Kidney (tissue), 2 donors: ENCODE measurements around the gene FBXL4.

DNA sequence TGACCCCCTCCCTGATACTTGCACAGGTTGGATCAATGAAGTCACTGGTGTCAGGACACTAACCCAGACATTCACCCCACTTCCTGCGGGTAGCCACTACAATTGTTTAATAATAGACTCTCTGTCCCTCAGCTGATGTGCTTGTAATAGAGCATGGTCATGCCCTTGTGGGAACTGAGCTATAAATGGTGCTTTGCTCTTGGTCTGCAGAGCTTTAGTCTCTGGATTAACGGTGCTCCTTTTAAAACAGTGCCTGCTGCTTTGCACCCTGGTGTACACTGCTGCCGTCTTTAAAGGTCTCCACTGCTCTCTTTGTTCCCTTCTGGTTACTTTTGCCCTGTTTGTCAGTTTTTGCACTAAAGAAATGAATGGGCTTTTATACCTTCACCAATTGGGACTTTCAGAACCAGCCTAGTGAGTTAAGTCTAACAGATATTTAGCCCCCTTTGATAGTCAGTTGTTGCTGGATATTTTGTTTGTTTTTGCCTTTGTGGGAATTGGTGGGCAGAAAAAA, 127.2 kb downstream of the BACH2 start:
- PRO-cap = no peak
- RRBS = no CpG with 5 or more reads among the region's 3 CpGs

- PRO-cap = no peak
- RRBS = no CpG with 5 or more reads among the region's 3 CpGs
Observed at GRCh38 chr6:90175879-90176258, 120.8 kb downstream of the BACH2 start.

DNA sequence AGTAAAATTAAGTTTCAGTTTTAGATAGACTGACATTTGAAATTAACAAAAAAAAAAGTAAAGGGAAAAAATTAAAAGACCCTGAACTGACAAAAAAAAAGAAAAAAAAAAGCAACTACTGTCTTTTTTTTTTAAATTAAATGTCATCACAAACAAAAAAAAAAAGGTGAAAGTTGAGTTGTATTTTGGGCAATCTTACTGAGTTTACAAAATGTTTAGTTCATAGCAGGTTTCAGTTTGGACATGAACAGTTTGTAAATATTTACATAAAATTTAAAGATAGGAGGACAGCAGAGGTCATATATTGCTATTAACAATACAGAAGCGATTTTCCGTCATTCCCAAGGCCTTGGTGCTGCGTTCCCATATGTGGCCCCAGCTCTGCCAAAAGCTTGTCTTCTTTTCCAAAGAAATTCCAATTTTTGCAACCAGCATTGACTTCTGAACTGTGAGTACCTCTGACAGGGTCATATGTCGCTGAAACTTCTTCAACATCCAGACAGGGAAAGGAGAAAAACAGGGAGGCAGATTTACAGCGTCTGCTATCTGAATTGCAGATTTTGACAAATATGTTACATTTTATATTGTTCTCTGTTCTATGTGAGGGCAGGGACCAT, 5.1 kb downstream of the BACH2 start:
- PRO-cap = no peak
- RRBS = no CpG with 5 or more reads among the region's 5 CpGs

- PRO-cap = no peak
- RRBS = no CpG with 5 or more reads among the region's 6 CpGs
Observed at GRCh38 chr6:90304237-90304784, 7.7 kb upstream of the BACH2 start.

DNA sequence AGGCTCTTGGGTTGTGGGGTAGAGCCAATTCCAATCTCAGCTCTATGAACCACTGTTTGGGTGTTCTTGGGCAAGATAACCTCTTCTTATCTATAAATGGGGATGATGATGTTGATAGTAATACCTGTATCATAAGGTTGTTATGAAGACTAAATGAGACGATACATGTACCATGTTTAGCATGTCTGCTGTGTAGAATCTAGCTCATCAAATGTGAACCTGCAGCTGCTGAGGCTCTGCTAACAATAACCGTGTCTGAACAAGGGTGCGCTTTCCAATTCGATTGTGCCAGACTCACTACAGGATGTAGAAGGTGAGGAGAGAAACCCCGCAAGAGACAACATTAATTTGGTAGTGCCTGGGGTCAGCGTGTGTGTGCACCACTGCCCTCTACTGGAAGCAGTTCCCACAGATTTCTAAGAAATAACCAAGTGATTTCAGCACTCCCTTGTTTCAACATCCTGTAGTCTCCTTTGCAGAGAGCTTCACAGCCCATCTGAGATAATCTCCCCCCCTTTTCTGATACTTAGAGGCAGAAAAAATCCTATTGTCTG, 96.5 kb upstream of the BACH2 start:
- PRO-cap = no peak
- RRBS = no CpG with 5 or more reads among the region's 6 CpGs

DNA sequence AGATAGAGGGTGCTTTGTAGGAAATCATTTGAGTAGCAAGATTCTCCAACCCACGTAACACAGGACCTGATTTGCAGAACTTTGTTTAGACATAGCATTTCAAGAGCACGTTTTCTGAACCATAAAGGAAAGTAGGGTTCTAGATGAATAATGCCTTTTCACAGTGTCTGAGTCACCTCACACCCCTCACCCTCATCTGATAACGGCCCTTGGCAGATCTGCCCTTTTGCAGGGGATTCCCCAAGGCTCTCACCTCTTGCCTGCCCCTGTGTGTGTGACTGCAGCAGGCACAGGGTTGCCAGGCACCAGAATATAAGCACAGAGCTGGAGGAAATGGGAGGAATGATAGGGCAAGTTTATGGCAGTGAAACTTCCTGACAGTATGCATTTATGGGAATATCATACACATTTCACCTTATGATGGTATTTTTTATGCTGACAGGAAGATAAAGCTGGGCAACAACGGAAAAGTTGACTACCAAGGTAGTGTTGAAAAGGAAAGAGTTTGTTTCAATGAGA, 101.3 kb upstream of the BACH2 start:
- PRO-cap = no peak
- RRBS = no CpG with 5 or more reads among the region's 4 CpGs

DNA sequence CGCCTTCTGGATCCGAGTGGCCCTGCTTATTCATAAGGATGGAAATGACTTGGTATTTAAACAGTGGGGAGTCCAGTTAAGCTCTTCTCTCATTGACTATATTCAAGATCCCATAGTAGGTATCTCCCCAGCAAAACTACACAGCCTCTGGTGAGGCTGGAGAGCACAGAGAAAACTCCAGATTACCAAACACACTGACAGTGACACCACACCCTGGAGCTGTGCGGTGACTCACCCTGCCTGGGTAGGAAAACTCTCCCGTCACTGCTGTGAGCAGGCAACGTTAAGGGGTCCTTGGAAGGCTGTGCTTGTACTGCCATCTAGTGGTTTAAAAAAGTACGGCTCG, 107.7 kb downstream of the MAP3K7 start:
- PRO-cap = no peak
- RRBS = no CpG with 5 or more reads among the region's 7 CpGs

- PRO-cap = no peak
- RRBS = no CpG with 5 or more reads among the region's 12 CpGs
Observed at GRCh38 chr6:91052985-91053563, 466.2 kb upstream of the MAP3K7 start.

DNA sequence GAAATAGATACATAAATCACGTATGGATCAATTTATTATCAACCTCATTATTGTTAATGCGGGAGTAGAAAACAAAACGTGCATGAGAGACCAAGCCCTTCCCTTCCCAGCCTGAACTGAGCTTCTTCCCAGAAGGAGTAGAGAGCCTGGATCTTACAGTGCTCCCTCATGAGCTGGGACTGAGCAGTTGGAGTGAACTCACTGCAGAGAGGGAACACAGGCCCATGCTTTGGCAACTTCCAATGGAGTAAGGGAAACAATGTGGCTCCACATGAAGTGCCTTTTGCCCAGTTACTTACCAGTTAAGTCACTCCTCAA, 12.4 kb downstream of the FHL5 start:
- PRO-cap = no peak
- RRBS = no CpG with 5 or more reads among the region's 3 CpGs

DNA sequence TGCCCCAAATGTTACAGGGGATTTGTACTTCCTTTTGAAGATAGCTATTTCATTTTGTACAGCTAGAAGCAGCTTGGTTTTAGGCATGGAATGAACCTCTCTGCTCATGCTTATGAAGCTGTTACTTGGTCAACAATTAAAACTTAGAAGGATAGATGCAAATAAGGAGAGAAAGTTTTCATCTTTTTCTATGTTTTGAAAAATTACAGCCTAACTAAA, 14.6 kb downstream of the FHL5 start:
- PRO-cap = no peak

DNA sequence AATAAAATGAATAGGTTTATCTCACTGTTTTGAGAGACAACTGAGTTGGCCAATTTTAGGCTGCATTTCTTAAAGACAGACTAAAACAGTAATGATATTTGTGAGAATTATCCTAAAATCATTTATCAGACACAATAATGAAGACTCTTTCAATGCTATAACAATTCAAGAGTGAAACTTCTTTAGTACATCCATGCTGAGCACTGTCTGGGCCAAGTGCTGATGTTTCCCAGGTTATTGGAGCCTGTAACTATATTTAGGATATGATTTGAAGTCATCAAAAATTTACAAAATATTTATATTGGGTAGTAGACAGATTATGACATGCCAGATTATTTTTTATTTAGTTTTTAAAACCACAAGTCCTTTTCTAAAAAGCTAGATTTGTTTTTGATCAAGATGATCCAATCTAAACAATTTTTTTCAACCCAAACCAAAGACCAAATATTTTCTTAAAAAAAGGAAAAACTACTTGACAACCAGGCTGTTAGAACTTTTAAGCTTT, 45.2 kb downstream of the FHL5 start:
- PRO-cap = no peak

DNA sequence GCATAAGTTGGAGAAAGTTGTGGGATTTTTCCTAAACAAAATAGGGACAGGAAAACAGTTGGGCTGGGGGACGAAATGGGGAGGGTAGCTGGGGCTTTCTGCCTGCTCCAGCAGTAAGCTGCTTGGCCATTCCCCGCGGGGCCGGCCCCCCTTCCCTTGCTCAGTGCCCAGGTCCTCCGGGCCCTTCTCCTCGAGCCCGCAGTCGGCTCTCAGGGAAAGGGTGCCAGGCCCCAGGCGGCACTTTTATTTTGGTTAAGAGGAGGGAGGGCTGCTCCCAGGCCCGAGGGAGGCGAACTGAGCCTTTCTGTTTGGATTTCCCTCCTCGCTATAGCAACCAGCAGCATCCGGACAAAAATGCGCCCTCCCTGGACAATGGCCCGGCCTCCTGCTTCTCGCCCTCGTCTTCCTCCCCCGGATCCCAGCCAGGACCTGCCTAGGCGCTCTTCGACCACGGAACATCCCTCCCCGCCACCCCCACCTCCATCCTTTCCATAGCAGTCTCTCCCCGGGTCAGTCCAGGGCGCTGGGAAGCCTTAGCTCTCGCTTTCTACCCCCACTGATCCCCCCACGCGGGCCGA, 6.7 kb upstream of the POU3F2 start:
- PRO-cap = no peak
- RRBS = 8% methylated on average over 5 of the region's 28 CpGs

DNA sequence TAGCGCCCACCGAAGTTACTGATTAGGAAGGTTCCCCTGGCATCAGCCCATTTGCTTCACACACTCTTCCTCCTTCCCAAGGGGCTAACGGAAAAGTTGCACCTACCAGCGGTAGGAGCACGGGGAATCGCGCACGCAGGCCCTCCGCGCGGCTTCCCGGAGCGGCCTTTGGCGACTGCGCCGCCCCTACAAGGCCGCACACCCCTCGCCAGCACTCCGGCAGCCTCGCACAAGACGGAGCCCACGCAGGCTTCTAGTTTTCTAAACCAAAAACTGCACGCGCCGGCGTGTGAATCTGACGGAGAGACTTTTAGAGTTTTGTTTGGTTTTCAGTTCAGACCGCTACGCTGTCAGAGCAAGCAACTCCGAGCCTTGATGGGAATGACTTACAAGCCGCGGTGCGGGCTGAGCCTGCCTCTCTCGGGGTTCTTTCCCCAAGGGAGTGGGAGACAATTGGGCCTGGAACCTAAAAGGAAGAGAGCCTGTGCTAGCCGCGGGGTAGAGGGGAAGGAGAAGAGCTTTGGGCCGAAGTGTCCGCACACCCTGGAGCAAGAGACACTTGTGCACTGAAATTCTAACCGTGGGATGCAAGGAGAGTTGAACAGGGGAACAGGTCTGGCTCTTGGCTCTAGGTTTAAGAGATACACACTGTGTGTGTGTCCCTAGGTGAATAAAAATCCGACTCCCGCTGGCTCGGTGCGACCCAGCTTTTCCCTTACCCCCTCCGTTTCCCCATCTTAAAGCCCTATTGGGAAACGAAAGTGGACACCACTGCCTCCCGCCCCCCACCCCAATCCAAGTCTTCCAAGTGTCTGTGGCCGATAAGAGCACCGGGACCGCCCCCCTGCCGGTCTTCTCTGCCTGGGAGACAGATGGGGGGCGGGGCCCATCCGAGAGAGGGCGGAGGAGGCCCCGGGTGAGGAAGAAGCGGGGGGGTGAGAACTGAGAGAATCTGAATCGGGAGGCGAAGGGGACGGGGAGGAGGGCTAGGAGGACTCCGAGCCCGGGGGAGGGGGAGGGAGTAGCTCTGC, 652 bp upstream of the POU3F2 start:
- PRO-cap = no peak
- RRBS = 2% methylated on average over 20 of the region's 60 CpGs

DNA sequence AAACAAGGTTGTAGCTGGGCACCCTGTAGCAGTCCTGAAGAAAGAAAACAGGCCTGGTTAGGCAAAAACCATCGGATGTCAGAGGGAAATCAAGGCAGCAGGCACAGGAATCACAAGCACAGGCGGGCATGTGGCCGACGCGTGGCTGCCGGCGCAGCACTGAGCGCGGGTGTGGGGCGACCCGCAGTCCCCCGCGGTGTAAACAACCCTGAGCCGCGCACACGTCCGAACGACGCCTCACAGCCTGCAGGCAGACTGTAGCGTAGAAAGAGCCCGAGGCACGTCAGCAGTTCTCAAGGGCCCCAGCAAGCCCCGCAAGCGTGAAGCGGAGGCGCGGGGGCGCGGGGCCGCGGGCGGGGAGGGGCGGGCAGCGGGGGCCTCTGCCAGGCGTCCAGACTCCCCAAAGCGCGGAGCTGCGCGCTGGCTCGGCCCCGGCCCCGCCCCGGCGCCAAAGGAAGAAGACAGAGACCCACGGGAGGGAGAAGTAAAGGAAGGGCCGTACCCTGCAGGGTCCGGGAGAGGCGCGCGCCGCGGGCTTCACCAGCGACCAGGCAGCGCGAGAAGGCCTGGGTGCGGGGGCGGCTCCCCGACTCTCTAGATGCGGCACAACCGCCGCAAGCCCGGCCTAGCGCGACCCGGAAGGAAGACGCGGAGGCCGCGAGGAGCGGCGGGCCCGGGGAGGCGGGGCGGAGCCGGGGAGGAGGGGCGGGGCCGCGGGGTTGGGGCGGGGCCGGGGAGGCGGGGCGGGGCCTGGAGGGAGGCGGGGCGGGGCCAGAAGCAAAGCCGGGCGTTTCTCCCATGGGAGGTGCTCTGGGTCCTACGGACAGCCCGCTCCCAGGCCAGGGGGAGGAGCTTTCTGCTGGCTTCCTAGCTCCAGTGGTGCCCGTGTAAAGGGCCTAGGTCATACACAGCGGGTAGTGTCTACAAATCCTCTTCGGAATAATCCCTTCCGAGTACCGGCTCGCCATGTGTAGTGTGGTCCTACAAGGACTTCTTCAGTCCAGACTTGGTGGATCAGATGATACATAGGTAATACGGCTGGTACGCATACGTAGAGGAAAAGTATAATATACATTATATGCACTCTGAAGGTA, at the start of gene FBXL4:
Gene FBXL4 (minus strand): TSS at position 643 of the 1,094 bp plus-strand sequence.
- PRO-cap = bidirectional peak, plus-strand start at position 228 of the sequence, minus-strand start at position 231 of the sequence; bidirectional peak, plus-strand start at position 890 of the sequence, minus-strand start at position 618 of the sequence
- RRBS = 2% methylated on average over 35 of the region's 97 CpGs

DNA sequence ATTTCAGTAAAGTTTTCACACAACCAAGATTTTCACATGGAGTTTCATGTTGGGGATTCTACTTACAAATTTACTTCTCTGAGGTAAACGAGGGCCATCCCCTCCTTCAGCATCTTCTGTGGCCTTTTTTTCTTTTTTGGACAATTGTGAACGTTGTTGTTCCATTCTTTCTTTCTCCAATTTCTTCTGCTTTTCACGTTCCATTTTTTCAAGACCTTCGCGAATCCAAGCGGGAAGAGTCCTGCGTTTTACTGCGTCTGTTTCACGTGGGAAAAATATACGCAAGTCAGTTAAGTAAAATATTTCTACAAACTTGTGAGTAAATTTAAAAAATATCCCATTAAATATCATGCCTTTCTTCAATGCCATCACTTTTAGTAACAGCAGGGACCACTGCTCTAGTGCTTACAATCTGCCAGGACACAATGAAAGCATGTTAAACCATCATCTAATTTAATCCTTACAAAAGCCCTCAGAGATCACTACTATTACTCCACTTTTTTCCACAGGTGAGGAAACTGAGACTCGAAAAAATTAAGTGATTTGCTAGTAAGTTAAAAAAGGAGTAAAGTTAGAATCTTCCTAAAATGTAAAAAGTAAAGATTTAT, 14.1 kb upstream of the COQ3 start:
- PRO-cap = no peak
- RRBS = no CpG with 5 or more reads among the region's 11 CpGs

GRCh38 chr6:99550132-99550752, 18.2 kb downstream of the CCNC start:
- PRO-cap = no peak
- RRBS = no CpG with 5 or more reads among the region's 3 CpGs

DNA sequence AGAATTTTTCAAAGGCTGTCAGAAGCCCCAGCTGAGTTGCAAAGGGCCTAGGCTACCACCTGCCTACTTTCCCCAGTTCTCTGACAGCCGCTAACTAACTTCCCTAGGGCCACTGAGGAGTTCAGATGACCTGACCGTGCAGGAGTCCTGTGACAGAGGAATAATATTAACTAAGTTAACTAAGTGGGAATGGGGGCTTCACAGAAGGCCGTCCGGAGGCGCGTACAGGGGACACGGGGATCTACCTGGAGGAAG, 884 bp downstream of the MCHR2 start:
- PRO-cap = no peak
- RRBS = no CpG with 5 or more reads among the region's 7 CpGs

- PRO-cap = no peak
Observed at GRCh38 chr6:100793977-100794381, 87.2 kb downstream of the ASCC3 start.

GRCh38 chr6:100881947-100882382, 836 bp upstream of the ASCC3 start:
- PRO-cap = no peak
- RRBS = no CpG with 5 or more reads among the region's 3 CpGs

GRCh38 chr6:102169614-102170203, 776.2 kb downstream of the GRIK2 start:
- PRO-cap = no peak
- RRBS = no CpG with 5 or more reads among the region's 18 CpGs